Fibroblast of villous mesenchyme (primary cell): ENCODE measurements around a stretch of chr9.

DNA sequence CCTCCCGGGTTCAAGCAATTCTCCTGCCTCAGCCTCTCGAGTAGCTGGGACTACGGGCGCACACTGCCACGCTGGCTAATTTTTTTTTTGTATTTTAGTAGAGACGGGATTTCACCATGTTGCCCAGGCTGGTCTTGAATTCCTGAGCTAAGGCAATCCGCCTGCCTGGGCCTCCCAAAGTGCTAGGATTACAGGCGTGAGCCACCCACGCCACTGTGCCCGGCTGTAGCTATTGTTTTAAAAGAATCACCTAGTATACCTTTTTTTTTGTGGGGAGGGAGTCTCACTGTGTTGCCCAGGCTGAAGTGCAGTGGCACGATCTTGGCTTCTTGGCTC is 10.9 kb downstream of the SECISBP2 start:
- CAGE, long polyA plus RNA: no peak

DNA sequence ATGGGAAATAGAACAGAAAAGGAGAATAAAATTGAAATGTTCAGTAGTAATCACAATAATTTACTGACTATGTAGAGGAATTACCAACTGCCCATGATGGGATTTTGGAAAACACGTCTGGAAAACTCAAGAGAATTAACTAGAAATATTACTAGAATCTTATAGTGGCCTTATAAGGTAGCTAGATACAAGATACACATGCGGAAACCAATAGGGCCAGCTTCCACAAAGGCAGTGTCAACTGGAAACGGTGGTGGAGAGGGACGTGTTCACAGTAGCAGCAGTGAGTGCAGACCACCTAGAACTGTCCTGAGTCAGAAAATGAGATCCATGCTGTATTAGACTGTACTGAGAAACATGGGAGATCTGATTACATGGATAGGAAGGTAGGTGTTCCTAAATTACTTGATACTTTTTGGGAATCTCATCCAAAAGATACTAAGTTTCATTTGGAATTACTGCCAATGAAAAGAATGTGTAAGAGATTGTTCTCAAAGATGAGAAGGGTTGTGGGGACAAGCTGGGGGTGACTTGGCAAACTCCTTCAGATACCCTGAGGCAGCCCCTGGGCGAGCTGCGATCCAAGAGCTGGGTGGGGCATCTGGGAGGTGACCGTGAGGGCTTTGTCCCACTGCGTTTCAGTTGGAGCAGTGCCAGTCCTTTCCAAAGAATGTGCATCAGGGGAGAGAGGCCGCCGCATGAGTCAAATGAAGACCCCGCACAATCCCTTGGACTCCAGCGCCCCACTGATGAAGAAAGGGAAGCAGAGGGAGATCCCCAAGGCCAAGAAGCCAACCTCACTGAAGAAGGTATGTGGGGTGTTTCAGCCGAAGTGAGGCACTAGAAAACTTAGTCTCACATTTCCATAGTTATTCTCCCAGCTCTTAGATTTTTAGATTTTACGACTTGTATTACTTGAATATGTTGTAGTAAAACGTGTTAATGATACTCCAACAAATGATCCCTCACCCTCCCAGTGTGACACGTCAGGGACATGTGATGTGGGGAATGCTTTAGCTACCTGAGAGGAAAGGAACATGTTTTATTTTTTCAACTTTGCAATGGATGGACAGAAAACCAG is 28.3 kb downstream of the SECISBP2 start:
- CAGE, long polyA plus RNA: no peak

DNA sequence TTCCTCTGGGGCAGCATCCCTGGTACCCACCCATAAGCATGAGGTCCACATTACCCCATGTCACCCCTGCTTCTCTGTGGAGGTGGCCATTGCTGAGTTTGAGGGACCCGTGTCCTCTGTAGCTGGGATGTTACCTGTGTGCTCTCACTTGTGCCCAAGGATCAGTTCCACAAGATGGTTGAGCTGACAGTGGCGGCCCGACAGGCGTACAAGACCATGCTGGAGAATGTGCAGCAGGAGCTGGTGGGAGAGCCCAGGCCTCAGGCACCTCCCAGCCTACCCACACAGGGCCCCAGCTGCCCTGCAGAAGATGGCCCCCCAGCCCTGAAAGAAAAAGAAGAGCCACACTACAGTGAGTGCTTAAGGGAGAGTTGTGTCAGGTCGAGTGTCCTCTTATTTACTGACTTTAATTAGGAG is 39.5 kb downstream of the SECISBP2 start:
- CAGE, long polyA plus RNA: no peak

- CAGE, long polyA plus RNA: no peak
These were observed 44.6 kb downstream of the SECISBP2 start for GRCh38 chr9:89362892-89363257.

DNA sequence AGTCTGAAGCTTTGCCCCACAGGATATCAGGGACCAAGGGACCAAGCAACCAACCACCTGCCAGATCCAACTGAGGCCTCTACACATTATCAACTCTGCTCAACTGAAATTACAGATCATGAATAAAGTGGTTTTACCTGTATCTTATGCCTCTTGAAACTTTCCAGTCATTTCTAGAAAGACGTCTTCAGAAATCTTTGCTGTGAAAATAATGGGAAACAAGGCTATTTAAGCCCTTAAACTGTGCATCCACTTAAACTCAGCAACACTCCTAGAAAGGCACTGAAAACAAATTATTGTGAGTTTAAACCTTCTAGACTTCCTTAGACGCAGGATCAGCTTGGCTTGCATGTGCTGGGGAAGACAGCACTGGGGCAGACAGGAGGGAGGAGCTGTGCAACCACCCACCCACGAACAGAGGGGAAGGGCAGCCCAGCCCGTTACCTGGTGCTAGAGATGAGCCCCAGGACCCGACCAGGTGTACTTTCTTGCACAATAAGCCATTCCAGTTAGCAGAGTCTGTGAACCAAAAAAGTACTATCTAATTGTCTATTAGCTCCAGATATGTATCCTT is 79.9 kb downstream of the SEMA4D start:
- CAGE, long polyA plus RNA: no peak

GRCh38 chr9:89419994-89420370 is 77.9 kb downstream of the SEMA4D start:
- CAGE, long polyA plus RNA: no peak

- CAGE, long polyA plus RNA: no peak
These were observed 62.5 kb downstream of the SEMA4D start for GRCh38 chr9:89435188-89436095.

- CAGE, long polyA plus RNA: no peak
These were observed 57.3 kb downstream of the SEMA4D start for GRCh38 chr9:89440490-89441136.

DNA sequence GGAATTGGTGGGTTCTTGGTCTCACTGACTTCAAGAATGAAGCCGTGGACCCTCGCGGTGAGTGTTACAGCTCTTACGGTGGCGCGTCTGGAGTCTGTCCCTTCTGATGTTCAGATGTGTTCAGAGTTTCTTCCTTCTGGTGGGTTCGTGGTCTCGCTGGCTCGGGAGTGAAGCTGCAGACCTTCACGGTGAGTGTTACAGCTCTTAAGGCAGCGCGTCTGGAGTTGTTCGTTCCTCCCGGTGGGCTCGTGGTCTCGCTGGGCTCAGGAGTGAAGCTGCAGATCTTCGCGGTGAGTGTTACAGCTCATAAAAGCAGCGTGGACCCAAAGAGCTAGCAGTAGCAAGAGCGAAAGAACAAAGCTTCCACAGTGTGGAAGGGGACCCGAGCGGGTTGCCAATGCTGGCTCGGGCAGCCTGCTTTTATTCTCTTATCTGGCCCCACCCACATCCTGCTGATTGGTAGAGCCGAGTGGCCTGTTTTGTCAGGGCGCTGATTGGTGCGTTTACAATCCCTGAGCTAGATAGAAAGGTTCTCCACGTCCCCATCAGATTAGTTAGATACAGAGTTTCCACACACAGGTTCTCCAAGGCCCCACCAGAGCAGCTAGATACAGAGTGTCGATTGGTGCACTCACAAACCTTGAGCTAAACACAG is 18.3 kb downstream of the SEMA4D start:
- CAGE, long polyA plus RNA: no peak

DNA sequence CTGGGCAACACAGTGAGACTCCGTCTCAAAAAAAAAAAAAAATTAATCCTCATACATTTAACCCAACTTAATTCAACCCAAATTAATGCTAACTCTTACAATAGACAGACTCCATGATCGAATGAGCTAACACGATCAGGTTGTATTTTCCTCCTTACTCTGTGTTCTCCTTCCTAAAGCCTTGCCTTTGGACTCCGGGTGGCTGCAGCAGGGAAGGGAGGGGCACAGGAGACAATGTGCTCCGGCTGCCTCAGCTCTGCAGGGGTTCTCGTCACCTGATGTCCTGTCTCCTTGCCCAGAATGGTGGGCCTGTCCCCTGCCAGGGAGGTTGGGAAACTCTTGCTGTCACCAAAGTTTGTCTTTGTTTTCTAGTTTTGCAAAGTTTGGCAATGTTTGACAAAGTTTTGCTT is 49.1 kb downstream of the GADD45G start:
- CAGE, long polyA plus RNA: no peak

GRCh38 chr9:89654316-89654844 is 49.6 kb downstream of the GADD45G start:
- CAGE, long polyA plus RNA: no peak

GRCh38 chr9:89666812-89667441 is 62.1 kb downstream of the GADD45G start:
- CAGE, long polyA plus RNA: no peak

DNA sequence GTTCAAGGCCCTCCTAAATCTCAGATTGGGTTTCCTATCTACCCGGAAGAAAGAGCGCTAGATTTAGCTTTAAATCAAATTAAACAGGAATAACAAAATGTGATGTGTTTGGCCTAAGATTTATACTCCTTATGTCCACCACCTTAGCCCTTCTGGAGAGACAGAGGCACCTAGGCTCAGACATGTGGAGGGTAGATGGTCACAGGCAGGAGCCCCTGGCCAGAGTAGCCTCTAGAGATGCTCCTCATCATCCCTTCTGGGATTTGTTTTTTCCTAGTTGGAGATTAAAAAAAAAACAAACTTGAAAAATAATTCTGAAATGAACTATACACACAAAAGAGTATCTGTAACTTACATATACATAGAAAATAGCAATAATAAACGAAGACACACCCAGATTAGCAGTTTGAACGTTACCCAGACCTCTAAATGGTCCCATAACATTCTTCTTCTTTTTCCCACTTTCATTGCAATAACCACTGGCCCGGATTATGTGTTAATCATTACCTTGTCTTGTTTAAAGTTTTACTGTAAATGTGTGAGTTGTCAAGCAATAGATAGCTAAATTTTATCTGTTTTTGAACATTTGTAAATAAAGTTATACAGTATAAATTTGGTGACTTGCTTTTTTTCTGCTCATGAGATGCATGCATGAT is 65.8 kb downstream of the GADD45G start:
- CAGE, long polyA plus RNA: no peak

GRCh38 chr9:89684659-89685656 is 80.1 kb downstream of the GADD45G start:
- CAGE, long polyA plus RNA: no peak

DNA sequence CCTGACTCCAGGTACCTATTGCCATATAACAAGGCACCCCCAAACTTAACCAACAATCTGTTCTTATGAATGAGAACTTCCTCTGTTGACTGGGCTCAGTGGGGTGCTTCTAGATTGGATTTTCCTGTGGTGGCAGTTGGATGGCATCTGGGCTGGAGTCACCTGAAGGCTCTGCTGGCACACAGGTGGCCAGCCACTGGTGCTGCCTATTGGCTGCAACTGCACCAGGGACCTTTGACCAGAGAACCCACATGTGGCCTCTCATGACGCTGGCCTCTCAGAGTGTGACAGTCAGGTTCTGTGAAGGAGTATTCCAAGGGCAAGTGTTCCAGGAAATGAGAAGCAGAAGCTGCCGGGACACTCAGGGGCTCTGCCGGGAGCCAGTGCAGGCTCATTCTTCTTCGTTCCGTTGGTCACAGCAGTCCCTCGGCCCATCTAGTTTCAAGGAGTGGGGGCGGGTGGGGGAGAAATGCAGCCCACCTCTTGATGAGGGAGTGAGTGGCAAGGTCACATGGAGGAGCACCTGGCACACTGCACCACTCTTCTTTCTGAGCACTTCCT is 237.4 kb downstream of the GADD45G start:
- CAGE, long polyA plus RNA: no peak

DNA sequence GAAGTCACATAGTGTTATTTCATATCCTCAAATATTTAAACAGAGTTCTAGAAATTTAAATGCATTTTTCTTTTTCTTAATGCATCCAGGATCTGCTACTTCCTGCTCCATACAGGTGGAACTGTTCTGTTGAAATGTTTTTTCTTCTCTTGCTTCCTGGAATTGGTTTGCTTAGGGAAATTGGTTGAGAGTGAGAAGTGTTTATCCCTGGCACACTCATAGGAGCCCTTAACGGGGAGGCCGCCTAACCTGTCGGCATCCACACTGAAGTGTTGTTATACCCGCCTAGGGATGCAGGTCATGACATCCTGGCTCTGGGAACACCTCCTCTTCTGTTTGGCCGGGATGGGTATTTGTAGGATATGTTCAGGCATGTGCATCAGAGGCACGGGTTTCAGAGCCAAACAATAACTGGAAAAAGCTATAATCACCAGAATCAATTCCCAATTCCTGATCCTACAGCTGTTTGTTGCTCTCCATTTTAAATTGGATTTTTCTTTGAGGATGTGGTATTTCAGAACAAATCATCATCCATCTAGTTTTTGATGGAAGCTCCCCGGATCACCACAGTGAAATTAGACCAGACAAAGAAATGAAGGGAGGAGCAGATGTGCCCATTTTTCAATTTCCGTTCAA is 239.8 kb downstream of the GADD45G start:
- CAGE, long polyA plus RNA: no peak

GRCh38 chr9:90032271-90032821 is 427.5 kb downstream of the GADD45G start:
- CAGE, long polyA plus RNA: no peak

GRCh38 chr9:91037992-91038573 is 236.5 kb downstream of the SYK start:
- CAGE, long polyA plus RNA: no peak

DNA sequence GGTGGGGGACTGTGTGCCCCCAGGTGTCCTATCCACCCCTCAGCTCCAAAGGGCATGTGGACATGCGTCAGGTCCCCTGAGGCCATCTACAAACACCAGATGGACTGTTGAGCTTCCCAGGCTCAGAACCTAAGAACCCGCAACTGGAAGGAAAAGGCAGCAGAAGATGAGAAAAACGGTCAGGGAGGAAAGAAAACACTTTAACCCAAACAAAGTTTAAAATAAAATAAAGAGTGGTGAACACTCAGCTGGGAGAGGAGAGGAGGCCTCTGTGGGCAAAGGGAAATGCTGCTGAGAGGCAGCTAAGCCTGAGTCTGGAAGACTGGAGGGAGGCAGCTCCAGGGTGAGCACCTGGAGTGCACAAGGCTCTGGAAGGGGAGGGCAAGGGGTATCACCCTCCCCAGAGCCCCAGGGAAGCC is 260.7 kb downstream of the AUH start:
- CAGE, long polyA plus RNA: no peak

GRCh38 chr9:91160310-91160834 is 201.3 kb downstream of the AUH start:
- CAGE, long polyA plus RNA: no peak